Brain (tissue), 1 donor: ENCODE measurements around a stretch of chr19.

DNA sequence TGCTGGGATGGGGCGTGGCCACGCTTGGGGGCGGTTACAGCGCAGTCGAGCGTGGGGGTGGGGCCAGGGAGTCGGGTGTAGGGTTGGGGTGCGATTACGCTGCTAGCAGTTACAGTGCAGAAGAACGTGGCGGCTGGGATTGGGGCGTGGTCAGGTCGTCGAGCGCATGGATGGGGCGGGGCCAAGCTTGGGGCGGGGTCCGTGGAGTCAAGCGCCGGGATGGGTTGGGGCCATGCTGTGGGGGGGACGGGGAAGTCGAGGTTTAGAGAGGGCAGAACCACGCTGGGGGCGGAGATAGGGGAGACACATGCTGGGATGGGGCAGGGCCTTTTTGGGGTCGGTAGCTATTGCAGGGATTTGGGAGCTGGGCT lies 795 bp downstream of the ALKBH7 start:
- RRBS, result no CpG with 5 or more reads among the region's 25 CpGs

- RRBS, result 86% methylated on average over 2 of the region's 23 CpGs
Observed at GRCh38 chr19:6416985-6417566, 7.5 kb downstream of the KHSRP start.

DNA sequence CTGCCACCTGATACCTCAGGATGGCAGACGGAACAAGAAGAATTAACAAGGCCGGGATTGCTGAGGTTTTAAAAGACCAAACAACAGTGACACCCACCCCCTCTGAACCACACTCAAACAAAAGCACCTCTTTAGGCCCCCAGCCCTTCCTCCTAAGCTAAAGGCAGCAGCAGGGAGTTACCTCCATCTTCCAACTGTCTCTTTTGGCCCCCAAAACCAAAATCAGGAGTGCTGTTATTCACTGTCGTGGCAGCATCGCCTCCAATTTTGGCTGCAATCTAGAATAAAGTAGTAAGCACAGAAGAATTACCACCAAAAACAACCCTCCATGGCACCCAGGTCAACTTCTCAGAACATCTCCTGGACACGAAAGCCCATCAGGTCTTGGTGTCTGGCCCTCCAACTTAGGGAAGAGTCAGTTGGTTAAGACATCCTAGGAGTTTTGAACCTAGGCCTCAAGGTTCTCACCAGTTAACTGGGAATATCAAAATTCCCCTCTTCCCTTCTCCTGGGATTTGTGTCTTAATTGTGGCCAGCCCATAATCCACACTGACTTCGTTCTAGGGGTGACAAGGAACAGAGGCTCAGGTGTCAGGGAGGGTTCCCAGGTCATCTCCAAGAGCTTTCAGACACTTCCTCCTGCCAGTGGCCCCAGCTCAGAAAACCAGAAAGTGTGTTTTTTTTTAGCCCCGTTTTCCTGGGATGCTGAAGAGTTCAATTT lies 2.3 kb downstream of the KHSRP start:
- RRBS, result no CpG with 5 or more reads among the region's 7 CpGs

DNA sequence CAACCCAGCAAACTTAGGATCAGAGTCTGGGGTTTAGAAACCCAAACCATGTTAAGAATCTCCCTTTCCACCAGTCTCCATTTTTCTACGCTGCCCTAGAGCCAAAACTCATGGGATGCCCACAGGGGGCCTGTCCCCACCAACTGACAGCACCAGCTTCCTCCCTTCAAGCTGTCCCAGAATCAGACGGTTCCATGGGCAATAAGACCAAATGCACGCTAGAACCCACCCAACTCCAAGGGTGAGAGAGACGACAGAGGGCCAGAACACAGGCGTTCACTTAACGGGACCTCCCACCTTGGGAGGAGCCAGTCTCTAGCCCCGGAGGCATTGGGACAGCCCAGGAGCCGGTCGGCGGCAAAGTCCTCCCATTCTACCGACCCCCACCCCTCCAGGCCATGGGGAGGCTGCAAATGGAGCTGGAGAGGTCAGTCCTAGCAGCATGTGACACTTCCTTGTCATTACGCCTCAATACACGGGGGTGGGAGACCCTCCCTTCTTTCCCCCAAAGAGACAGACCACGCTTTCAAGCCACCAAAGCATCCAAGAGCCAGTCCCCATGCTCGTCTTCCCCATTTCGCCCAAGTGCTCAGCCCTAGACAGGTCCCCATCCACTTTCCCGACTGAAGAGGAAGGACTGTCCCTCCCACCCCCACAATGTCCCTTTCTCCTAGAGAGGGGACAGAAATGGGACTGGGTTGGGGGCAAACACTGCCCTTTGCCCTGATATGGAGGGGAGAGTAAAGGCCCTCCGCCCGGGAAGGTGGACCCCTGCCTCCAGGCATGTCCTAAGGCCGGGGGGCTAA lies 1.0 kb downstream of the KHSRP start:
- RRBS, result 4% methylated on average over 2 of the region's 20 CpGs

DNA sequence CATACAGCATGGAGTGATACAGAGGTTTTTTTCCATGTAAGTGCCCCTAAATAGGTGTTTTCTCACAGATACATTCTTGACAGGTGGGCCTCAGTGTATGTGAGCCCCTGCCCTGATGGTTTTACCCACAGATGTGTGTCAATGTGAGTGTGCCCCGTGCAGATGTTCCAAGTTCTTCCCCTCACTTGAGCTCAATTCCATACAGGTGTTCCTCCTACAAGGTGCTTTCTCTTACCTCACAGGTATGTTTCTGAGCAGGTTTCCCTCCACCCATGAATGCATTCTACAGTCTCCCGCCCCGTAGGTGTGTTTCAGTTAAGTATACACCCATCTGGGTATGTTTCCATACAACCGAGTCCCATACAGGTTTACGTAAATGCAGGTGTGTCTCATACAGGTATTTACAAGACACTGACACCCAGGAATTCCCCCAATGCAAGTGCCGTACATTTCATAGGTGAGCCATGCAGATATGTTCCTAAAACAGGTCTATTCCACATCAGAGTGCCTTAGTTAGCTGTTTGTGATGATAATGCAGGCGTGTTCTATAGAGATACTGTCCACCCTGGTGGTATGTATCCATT lies 1.9 kb upstream of the CRB3 start:
- RRBS, result no CpG with 5 or more reads among the region's 7 CpGs

DNA sequence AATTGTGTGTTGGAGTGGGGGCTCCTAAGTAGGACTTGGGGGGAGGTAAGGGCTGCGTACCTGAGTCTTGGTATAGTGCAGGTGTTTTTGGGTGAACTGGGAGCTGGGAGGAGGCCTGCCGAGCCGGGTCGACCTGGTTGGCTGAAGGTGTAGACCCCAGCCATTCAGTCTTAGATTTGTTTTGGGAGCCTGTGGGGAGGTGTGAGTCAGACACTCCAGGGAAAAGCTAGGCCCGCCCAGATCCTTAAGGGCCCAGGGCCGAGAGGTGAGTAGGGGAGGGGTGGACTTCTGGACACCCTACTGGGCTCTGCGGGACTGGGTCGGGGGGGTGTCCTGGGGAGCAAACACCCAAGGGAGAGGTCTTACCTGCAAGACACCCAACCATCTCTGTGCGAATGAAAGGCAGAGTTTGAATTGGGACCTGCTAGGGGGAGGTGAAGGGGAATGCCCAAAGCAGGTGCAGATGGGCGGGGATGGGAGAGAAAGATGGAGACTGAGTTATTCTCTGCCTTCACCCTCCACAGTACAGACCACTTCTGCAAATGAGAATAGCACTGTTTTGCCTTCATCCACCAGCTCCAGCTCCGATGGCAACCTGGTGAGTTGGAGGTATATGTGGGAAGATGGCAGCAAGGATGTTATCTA lies 1.1 kb downstream of the CRB3 start:
- RRBS, result no CpG with 5 or more reads among the region's 11 CpGs

DNA sequence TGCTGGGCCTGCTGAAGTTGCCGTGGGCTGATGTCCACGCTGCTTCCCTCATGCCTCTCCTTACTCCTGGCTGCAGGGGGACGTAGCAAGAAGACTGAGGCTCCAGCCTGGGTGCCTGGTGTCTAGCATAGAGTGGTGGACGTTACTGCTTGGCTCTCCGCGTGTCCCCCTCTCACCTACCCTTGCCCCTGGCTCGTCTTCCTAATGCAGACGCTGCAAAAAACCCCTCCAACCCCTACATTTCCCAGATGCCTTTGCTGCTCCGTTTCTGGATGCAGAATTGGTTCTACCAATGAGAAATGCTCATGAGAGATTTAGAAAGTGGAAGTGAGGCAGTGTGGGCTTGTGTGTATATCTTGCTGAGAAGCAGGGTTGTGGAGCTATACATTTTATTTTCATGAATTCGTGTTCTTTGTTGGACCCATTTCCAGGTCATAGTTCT lies 7.8 kb upstream of the DENND1C start:
- RRBS, result no CpG with 5 or more reads among the region's 10 CpGs

- RRBS, result no CpG with 5 or more reads among the region's 21 CpGs
Observed at GRCh38 chr19:6521807-6522730, 8.8 kb upstream of the TNFSF9 start.

- RRBS, result no CpG with 5 or more reads among the region's 5 CpGs
Observed at GRCh38 chr19:6600746-6600945, 9.7 kb upstream of the CD70 start.

DNA sequence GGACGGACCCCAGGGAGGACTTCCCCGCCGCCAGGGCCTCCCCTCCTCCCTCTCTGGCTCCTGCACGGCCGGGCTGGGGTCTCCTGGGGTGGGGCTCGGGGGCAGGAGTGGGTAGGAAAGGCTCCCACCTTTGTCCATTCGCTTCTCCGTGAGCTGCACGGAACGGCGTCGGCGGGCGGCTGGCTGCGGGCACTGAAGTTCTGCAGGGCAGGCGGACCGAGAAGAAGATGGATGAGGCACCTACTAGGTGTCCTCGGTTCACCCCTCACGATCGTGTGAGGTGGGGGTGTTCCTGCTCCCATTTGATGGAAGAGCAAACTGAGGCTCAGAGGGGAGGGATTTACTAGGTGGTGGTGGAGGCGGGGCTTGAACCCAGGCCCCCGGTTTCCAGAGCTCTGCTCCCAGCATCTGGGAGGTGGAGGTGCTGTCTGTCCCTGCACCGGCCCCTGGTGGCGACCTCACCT lies 13.1 kb downstream of the C3 start:
- RRBS, result 51% methylated on average over 5 of the region's 24 CpGs

GRCh38 chr19:6726055-6726501 lies 5.6 kb upstream of the C3 start:
- RRBS, result no CpG with 5 or more reads among the region's 9 CpGs

DNA sequence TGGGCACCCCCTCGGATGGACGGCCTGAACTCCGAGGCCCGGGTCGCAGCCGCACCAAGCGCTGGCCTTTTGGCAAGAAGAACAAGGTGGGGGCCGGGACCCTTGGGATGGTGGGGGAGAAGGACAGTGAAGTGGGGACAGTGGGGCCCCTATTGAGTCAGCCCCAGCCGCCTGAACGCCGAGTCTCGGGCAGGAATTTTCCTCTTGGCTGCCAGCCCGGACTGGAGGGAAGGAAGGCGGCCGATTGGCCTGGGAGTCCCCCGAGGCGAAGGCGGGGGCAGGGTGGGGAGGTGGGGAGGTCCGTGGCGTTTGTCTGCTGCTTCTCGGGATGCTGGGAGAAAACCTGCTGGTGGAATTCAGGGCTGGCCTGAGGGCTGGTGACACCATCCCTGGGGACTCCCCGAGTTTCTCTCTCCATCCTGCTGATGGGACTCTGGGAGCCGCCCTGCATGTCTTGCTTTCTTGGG lies 5.5 kb downstream of the TRIP10 start:
- RRBS, result 12% methylated on average over 8 of the region's 23 CpGs

- RRBS, result no CpG with 5 or more reads among the region's 19 CpGs
Observed at GRCh38 chr19:6766870-6767326, 337 bp downstream of the SH2D3A start.

GRCh38 chr19:6926211-6926675 lies 38.9 kb downstream of the ADGRE1 start:
- RRBS, result no CpG with 5 or more reads among the region's 9 CpGs

GRCh38 chr19:7082739-7083486 lies 13.4 kb downstream of the ZNF557 start:
- RRBS, result no CpG with 5 or more reads among the region's 14 CpGs

GRCh38 chr19:7170375-7170836 lies 100.9 kb downstream of the ZNF557 start:
- RRBS, result no CpG with 5 or more reads among the region's 5 CpGs

GRCh38 chr19:7202768-7203778 lies 91.1 kb downstream of the INSR start:
- RRBS, result no CpG with 5 or more reads among the region's 20 CpGs

- RRBS, result no CpG with 5 or more reads among the region's 7 CpGs
Observed at GRCh38 chr19:7250972-7251460, 43.2 kb downstream of the INSR start.

GRCh38 chr19:7291135-7291666 lies 3.0 kb downstream of the INSR start:
- RRBS, result no CpG with 5 or more reads among the region's 10 CpGs

- RRBS, result no CpG with 5 or more reads among the region's 10 CpGs
Observed at GRCh38 chr19:7333666-7334268, 15.0 kb upstream of the ARHGEF18 start.